ENCODE data around the gene SERTAD4.

DNA sequence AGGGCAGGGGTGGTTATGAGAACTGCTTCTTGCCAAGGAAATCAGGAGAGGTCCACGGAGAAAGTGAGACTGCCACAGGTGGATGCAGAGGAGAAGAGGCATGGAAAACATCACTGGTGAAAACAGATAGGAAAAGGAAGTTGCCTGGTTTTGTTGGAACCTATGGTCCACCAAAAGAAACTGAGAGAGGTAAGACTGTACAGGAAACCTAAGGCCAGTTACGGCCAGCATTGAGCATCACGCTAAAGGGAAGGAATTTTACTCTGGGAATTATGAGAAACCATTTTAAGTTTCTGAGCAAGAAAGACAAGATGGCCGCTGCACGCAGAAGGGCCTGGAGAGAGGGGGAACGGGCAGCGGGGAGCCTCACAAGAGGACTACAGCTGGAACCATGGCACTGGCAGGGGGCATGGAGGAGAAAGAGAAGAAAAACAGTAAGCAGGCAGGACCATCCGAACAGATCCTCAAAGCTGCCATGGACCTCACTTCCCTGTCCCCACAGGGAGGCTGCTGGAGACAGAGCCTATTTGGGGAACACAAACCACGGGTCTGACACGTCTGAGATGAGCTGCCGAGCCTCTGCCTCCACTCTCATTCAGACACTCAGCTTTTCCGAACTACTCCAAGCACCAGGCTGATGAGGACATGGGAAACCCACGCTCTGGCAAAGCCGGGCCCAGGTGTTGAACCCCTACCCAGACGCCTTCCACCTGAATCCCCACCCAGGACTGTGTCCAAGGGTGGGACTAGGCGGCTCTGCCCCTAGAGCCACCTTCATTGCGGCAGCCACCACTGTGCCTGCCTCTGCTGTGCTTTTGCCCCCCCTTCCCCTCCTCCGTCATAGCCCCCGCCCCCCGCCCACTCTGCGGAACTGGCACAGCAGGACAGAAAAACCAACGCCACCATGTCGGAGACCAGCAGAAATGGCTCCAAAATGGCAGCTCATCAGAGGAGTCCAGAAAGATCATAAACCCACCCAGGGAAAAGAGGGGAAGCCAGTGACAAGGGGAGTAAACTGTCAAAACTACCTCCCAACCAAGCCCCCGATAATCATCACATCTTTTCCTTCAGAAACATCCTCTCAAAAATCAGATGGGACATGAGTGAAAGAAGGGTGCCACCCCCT is 69.0 kb downstream of the CD46 start:
- PRO-cap, result no peak

DNA sequence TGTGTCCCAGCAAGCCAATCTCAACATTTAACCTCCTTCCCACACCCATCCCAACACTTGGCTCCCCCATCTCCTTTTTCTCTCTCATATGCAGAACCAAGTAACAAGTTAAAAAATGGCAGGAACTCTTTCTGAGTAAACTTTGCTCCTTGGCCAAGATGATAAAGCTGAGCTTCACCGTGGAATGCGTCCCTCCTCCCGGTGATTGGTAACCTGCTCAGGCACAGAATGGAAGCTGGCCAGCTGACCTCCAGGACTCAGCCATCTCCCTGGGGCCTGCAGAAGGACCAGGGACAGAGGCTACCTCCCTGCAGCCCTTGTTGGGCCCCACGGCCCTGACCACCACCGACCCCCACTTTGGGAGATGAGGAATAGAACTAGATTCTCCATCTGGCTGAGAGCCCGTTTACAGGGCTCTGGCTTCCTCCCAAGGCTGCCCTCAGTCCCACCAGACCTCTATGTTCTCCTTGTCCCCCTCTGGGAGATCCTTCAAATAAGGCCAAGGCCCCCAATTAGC is 74.3 kb downstream of the CD34 start:
- PRO-cap, result no peak

DNA sequence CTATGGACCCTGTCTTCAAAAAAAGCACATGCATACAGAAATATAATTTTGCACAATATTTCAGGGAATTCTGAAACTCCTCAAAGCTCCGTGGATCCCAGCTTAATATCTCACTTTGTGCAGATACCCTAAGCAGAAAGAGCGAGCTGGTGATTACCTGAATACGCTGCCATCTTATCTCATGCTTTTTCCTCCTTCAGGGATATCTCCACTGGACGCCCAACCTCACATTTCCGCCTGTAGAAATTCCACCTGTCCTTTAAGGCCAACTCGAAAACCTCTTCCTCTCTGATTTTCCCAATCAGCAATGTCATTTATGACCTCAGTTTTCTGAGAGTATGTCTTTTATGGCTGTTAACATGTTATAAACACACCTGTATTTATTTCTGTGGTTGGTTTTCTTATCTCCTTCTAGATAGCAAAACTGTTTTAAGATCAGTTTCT is 41.1 kb downstream of the CD34 start:
- PRO-cap, result no peak

- PRO-cap, result no peak
These were observed 20.6 kb downstream of the CD34 start for GRCh38 chr1:207890051-207891088.

GRCh38 chr1:207922656-207922963 is 11.7 kb upstream of the CD34 start:
- PRO-cap, result no peak

DNA sequence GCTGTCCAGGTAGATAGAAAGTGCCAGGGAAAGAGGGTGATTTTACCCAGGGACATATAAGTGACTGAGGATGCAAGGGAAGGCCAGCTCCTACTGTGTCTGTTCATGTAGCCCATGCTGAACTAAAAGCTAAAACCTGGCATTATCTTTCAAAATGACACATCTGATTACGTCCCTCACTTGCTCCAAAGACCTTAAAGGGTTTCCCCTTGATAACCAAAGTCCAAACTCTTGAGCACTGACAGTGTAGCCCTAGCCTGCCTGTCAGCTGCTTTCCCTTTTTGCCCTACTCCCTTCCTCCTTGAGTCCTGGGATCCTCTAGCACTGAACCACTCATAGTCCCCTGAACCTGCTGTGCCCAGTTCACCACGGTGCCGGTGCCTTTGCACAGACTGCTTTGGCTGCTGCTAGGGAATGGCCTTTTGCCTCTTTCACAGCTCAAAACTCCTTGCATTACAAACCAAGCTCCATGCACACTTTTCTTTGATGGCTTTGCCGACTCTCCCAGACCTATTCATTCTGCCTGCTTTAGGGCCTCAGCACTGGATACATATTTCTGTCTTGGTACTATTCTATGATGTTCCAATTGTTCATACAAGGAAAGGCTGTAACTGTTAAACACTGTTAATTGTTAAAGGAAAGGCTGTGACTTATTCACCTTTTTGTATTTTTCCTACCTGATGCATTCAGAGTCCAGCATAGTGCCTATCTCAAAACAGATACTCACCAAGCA is 67.4 kb downstream of the PLXNA2 start:
- PRO-cap, result no peak

- PRO-cap, result no peak
These were observed 30.5 kb downstream of the PLXNA2 start for GRCh38 chr1:208213741-208214115.

DNA sequence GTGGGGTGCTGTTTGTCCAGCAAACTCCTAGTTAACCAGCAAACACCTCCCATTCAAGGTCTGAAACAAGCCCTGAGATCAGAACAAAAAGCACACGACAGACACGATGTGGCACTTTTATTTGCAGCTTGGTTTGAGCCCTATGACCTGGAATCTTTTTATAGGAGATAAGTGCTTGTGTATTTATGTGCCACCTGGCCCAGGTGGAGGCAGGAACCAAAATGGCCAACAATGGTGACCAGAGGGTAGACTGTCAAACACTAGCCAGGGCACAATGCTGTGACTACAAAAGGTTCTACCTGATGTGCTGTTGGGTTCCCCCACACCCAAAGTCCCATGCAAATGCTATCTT is 149.7 kb upstream of the CAMK1G start:
- PRO-cap, result no peak

DNA sequence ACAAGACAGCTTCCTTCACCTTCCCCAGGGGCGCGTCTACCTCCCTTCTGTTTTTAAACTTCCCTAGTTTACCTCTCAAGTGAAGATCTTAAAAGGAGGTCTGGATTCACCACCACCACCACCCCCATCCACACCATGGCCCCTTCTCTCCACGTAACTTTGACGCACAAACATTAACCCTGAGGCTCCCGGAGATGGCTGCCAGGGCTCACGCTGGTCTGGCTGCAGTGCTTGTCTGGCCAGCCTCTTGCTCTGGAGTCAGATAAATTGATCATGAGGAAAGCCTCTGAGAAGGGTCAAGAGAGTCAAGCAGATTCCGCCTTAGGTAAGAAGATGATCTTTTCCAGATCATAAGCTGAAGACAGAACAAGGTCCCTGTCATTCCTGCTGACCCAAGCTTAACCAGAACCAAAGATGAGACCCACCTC is 932 bp downstream of the CAMK1G start:
- PRO-cap, result no peak

- PRO-cap, result unidirectional peak, minus-strand start at chr1:209585838
These were observed 2.2 kb downstream of the CAMK1G start for GRCh38 chr1:209585682-209586175.

DNA sequence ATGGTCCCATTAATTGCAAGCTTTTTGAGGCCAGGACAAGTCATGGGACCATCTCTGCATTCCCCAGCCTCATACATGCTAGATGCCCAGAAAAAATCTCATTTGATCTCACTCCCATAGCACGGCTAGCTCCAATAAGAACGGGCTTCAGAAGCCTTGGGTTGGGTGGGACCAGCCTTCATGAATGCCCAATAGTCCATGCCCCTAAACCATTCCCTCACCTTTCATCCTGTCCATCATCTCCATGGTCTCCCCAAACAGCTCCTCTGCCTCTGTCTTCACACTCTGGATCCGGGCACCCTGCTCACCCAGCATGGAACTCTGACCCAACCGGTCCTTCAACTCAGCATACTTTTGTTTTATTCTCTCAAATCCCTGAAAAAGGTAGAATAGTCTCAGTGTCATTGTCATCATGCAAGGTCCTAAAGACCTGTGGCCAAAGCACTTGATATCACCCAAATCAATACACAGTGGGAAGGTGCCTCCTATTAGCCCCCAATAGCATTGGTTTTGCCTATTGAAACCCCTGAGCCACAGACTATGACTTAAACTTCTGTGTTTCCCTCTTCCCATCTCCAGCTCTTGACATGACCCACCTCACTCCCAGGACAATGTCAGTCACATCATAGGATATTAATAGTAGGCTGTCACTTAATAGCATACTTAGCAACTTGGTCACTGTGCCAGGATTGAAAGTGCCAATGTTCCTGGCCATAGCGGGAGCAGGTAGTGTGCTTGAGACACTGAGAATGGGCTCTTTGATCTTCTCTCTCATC is 32.9 kb downstream of the CAMK1G start:
- PRO-cap, result no peak

DNA sequence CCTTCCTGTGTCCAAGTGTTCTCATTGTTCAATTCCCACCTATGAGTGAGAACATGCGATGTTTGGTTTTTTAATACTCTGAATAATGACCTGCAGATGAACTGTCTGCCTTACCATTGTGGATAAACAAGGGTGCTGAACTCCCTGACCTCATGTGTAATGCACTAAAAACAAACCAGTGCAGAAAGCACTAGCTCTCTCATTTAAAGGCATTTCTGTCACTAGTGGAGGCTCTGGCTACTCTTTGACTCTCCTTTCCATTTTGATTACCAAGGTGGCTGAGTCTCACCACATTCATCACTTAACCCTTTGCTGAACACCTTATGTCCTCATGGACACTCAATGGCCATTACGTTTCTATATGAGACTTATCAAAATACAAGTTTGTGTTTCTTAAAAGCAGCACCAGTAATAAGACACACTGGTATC is 23.1 kb upstream of the TRAF3IP3 start:
- PRO-cap, result no peak

- PRO-cap, result no peak
These were observed 12.4 kb downstream of the TRAF3IP3 start for GRCh38 chr1:209768089-209768873.

- PRO-cap, result no peak
These were observed 3.2 kb upstream of the C1orf74 start for GRCh38 chr1:209787178-209788262.

DNA sequence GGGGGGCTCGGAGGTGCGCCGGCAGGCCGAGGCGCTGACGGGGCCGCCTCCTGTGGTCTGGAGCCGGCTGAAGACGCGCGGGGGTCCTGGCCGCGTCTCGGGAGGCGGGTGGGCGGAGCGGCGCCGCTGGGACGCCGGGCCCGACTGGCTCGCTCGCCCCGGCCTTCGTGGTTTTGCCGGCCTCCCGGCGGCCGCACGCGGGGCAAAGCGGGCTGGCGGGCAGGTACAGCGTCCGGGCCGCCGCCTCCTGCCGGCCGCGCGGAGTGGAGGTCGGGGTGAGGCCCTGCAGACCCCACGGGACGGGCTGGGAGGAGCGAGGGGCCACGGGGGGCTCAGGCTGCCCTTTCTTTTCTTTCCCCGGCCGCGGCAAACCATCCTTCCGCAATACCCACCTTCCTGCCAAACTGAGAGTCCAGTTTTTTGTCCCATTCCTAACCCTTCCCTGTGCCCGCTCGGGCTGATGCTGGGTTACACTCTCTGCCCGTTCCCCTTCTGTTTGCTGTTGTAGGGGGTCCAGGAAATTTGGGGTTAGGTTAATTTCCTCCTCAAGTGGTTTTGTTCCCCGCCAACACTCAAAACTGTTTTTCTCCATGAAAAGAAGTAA is 413 bp downstream of the SYT14 start:
- PRO-cap, result bidirectional peak, plus-strand start at position 200 of the sequence, minus-strand start at position 146 of the sequence

- PRO-cap, result no peak
These were observed 9.4 kb upstream of the SERTAD4 start for GRCh38 chr1:210222980-210223713.

- PRO-cap, result unidirectional peak, plus-strand start at chr1:210232802; unidirectional peak, plus-strand start at chr1:210232884
These were observed at the start of gene SERTAD4 for GRCh38 chr1:210232329-210233358. Gene SERTAD4 (plus strand): TSS chr1:210232796.

DNA sequence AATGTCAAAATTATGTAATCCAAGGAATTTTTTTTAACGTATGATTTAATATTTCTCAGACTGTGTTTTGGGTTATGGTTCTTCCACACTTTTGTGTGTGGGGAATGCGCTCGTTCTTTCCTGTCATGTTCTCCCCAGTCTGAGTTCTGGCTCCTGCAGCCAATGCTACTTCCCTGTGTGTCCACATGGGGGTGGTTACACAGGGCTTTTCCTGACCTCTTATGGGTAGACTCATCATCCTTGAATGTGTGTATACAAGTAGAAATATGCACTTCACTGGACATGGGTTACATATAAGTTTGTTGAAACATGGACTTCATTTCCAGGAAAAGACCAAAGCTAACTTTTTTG is 7.2 kb downstream of the SERTAD4 start:
- PRO-cap, result no peak

DNA sequence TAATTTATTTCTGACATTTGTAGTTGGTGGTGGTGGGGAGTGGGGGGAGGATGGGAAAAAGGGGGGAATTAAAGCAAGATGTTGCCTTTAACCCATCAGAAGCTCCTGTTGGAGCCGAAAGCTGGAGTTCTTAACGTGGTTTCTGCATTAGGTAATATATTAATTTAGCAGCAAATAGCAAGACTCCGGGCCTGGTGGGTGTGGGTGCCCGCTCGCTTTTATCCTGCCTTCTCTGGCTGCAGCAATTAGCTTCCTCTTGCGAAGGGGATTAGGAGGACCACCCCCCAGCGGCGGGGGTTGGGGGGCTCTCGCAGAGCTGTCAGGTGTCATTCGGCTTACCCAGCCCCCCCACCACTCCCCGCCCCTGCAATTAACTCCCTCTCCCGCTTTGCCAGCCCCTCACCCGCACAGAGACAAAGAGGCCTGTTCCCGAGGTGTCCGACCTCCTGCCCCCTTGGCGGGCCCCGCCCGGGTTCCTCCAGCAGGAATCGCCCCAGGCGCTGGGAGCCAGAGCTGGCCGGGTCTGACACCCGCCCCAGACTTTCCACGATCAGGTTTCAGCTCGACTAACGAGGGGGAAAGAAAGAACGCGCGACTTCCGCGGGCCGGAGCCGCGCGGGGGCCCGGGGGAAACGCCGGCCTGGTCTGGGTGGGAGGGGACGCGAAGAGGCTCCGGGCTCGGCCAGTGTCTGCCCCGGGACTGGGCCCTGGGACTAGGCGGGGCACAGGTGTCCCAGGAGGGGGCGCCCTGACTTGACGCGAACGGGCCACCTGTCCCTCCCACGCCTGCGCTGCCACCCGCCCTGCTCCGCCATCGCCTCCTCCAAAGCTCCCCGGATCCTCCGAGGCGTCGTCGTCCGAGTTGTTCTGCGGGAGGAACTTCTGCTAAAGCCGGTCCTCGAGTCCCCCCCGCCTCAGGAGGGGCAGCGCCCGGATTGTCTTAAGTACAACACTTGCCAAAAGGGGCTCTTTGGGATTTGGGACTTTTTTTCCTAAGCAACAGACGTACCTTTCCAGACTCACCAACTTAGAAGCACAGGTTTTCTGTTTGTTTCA is 36.4 kb upstream of the HHAT start:
- PRO-cap, result unidirectional peak, plus-strand start at position 180 of the sequence; bidirectional peak, plus-strand start at position 826 of the sequence, minus-strand start at position 702 of the sequence

DNA sequence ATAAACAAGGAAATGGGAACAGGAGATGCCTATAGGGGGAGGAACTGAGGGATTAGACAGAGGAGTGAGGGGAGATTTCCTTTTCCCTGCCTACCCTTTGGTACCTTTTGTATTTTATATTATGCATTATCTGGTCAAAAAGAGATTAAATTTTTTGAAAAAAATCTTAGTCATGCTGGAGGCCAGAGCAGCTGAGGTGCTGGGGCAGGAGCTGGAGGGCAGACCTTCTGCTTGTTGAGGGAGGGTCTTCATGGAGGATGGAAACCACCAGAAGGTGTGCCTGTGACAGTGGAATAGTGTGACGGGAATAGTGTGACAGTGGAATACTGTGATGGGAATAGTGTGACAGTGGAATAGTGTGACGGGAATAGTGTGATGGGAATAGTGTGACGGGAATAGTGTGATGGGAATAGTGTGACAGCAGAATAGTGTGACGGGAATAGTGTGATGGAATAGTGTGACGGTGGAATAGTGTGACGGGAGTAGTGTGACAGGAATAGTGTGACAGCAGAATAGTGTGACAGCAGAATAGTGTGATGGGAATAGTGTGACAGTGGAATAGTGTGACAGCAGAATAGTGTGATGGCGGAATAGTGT is 325.0 kb downstream of the HHAT start:
- PRO-cap, result unidirectional peak, plus-strand start at position 340 of the sequence